ENCODE measurements around a stretch of chr3.

- RRBS: no CpG with 5 or more reads among the region's 6 CpGs
Observed at GRCh38 chr3:138186993-138187117, 246 bp upstream of the ARMC8 start.

- RRBS: no CpG with 5 or more reads among the region's 17 CpGs
Observed at GRCh38 chr3:138349921-138350816, 1.8 kb downstream of the MRAS start.

GRCh38 chr3:138356619-138357237 lies 8.3 kb downstream of the MRAS start:
- RRBS: no CpG with 5 or more reads among the region's 8 CpGs

DNA sequence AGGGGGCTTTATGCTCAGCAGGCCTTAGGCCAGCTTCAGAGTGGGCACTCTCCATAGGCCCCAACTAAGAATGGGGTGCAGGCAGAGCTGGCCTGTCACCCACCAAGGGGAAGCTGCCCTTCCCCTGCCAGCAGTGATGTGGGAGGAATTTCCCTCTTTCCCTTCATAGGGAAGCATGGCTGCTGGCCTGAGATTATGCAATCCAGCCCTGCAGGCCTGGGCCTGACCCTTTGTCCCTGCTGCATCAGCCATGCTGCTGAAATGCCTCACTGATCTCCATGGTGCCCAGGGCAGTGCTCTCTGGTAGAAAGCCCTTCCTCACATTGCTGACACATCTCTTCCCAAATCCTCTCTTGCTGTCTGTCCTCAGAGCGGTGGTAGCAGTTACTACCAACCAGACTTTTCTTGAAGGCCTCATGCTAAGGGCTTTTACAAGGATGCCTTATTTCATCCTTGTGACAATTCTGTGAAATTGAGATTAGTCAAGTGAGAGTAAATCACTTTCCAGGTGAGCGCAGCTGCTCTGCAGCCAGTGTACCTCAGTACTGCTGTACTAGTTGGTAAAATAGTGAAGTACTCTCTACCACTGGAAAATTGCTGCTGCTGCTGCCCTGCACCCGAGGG lies 33.7 kb downstream of the MRAS start:
- RRBS: no CpG with 5 or more reads among the region's 3 CpGs

DNA sequence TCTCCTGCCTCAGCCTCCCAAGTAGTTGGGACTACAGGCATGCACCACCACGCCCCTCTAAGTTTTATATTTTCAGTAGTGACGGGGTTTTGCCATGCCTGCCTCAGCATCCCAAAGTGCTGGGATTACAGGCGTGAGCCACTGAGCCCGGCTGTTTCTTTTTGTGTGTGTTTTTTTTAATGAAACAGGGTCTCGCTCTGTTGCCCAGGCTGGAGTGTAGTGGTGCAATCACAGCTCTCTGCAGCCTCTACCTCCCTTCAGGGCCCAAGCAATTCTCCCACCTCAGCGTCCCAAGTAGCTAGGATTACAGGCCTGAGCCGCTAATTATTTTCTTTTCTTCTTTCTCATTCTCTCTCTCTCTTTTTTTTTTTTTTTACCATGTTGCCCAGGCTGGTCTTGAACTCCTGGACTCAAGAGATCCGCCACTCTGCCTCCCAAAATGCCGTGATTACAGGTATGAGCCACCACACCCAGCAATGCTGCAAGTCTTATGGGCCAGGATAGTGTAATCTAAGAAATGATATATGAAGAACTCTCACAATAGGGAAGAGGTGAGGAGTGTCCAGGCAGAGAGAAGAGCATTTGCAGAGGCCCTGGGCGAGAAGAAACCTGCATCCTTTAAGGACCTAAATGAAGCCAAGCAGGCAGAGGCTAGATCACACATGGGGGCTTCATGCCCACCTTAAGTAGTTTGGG lies 705 bp upstream of the FAIM start:
- RRBS: no CpG with 5 or more reads among the region's 10 CpGs

DNA sequence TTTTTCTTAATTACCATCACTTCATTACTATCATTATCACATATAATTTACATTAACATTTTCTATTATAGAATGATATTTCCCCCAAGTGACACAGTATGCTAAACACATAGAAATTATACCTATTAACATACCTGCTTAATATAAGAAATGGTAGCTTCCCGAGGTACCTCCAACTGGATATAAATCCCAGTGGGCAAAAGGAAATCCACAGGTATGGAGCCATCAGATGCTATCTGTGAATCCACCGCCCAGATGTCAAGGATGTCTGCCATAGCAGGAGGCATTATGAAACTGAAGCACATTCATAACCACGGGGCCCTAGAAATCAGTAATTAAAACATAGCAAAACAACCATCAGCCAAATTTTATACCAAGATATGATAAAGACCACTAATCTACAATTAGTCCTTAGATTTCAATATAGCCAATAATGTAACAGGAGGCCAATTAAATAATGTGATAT lies 75.7 kb downstream of the PIK3CB start:
- RRBS: no CpG with 5 or more reads among the region's 3 CpGs

- RRBS: no CpG with 5 or more reads among the region's 3 CpGs
Observed at GRCh38 chr3:138835516-138835753, 707 bp upstream of the PIK3CB start.

DNA sequence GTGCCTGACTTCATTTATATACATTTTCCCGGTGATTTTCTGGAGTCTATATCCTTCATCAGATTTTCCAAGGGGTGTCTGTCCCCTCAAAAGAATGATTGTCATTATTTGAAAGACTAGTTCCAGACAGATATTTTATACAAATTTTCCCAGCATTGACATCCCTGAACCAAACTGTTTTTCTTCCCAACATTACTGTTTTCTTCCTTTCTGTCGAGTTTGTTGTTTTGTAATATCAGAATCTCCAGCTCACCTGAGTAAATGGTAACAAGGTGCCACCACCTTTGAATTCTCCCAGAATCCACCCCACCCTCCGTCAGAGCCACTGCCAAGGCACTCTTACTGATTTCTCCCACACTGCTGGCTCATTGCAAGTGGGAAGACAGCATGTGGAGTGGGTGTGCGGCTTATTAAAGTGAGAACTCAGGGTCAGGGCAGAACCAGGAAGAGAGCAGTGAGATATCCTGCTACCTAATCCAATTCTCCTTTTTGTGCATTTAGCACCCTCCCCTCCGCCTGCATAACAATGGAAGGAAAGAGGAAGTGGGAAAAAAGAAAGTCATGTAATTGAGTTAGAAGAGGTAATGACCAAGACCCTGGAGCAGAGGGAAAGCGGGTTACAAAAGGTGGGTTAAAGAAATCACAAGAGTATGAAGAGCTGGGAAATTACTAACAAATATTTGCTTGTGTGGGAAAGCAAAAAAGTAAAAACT lies 27.7 kb upstream of the PIK3CB start:
- RRBS: no CpG with 5 or more reads among the region's 6 CpGs

DNA sequence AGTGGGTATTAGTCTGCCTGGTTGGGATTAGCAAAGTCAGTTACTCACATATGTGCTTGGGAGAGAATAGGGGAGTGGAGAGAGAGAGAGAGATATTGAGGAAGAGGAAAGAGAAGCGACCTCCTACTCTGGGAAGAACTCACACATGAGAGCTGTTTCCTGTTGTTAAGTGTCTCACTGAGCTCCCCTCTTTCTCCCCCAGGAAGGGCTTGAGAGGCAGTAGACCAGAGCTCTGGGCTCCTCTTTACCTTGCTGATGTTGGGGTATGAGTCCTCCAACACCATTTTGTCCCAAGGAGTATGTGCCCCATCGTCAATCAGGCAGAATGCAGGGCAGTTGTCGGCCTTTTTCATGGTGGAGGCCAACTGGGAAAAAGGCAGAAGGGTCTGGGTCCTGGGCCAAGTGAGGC lies 4.2 kb downstream of the FOXL2NB start:
- RRBS: no CpG with 5 or more reads among the region's 3 CpGs

DNA sequence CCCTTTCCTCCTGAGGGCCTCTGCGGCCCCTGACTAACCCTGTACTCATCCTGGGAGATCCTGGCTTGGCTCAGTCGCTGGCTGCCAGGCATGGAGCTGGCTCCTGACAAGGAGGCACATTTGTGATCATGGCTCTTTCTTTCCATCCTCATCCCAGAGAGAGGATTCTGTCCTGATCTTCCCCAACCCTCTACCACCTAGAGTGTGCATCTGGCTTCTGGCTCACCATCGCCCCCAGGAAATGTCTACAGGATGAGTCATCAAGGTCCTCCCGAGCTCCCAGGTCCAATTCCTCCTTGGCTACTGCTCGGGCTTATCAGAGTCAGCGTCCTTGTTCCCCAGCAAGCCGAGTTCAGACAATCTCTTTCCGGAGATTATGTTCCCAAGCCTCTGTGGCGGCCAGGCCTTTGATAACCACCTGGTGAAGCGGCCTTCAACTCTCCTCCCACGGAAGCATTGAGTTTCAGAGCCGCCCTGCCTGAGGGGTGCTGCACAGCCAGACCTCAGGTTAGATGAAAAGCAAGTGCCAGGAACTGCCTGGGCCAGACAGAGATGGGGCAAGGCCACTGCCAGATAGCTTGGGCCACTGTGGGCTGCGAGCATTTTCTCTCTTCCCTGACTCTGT lies 44.4 kb upstream of the MRPS22 start:
- RRBS: no CpG with 5 or more reads among the region's 13 CpGs

- RRBS: no CpG with 5 or more reads among the region's 25 CpGs
Observed at GRCh38 chr3:139329134-139329811, 14.5 kb upstream of the MRPS22 start.

DNA sequence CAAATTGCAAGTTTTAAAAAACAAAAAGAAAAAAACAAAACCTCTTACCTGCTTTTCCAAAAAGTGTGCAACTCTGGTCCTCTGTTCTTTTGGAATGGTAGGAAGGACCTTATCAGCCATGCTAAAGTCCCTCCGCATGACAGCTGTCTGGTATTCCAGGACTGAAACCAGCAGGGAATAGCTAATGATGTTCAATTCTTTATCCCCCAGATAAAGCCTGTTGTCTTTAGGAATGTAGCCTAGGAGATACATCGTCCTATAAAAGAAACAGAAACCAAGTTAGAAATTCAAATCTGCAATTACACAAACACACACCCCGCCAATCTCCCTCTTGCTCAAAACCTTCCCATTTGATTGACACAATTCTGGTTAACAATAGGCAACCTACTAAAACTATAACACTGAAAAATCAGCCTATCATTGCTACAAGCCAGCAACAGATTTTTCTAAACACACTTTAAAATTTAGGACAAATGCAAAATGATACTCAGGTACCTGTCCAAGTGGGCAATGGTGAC lies 22.8 kb downstream of the MRPS22 start:
- RRBS: no CpG with 5 or more reads among the region's 3 CpGs

GRCh38 chr3:139405748-139406390 lies 16.4 kb upstream of the COPB2 start:
- RRBS: no CpG with 5 or more reads among the region's 6 CpGs

DNA sequence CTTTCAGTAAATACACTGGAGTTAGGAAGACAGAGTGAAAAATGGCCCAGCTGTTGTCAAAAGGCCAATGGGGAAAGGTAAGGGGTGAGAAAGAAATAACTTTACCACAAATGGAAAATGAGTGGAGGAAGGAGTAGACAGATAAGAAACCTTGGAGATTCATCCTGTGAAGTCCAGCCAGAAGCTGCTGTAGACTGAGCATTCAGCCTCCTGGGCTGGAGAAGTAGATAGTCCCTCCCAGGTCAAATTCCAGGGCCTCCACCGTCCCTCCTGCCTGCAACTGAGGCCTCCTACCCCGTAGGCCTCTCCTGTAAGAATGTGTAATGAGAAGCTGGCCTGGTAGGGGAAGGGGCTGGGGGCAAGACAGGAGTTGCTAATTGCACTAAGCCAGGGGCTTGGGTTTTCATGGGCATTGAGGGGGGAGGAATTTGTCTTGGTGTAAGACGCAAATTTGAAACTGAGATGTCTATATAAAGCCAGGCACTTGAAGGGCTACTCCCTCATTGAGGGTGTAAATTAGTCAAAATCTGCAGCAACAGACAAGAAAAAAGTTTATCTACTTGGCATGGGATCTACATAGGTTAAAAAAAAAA lies 1.5 kb upstream of the RBP2 start:
- RRBS: no CpG with 5 or more reads among the region's 3 CpGs

DNA sequence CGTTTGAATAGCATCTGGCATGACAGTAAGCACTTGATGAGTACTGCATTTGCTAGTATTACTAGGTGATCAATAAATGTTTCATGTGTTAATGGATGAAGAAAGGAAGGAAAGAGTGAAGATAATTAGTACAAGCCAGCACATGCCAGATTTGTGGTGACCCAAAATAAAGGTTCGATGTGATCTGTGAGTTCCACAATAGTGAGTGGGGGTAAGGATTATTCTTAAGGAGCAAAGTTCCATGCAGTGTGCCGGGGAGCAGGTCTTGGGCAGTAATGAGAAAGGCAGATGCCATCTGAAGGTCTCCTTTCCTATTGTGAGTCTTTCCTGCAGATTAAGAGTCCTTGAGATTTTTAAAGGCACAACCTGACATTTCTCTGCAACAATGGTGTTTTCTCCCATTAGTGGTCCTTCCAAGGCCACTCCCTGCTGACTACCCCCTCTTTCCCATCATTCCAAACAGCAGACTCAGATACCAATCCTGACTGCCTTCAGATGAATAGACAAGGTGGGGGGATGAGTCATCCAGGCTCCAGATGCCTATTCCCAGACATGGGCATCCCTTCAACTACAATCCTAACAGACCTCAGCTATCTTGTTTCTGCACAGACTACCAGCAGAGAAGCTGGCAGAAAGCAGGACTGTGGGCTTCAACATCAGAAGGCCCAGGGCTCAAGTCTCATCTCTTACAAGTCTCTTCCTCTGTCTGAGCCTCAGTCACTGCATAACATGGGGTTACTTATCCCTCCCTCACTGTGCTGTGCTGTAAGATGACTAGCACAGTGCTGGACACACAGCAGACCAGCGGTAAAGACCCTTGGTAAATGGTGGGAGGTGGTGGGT lies 2.3 kb downstream of the RBP1 start:
- RRBS: no CpG with 5 or more reads among the region's 4 CpGs

GRCh38 chr3:140563704-140564197 lies 114.1 kb upstream of the TRIM42 start:
- RRBS: no CpG with 5 or more reads among the region's 10 CpGs

GRCh38 chr3:140931070-140931630 lies 10.5 kb upstream of the SLC25A36 start:
- RRBS: no CpG with 5 or more reads among the region's 12 CpGs

DNA sequence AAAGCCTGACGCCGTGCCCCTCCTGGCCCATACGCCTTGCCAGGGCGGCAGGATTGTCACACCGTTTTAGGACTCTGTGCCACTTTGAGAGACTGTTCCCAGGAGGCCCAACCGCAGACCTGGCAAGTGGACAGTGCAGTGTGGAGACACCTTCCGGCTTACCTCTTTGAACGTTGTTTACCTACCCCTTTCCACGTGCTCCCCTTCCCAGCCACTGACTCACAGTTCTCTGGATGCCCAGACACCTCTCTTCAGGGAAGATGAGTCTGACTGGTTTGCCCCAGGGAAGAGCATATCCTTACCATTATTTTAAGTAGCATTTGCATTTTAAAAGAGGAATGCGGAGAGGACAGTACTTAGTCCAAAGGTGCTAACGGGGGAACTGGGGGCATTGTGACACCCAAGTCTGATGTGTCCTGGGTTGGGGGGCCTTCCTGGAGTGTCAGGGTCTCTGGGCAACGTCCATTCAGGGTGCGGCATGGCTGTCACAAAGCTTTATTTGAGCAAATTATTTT lies 83.9 kb upstream of the PXYLP1 start:
- RRBS: no CpG with 5 or more reads among the region's 13 CpGs

GRCh38 chr3:141360670-141361210 lies 7.6 kb upstream of the ZBTB38 start:
- RRBS: no CpG with 5 or more reads among the region's 9 CpGs

GRCh38 chr3:141401991-141402447 lies 33.7 kb downstream of the ZBTB38 start:
- RRBS: 3% methylated on average over 22 of the region's 47 CpGs

Data from epidermal melanocyte (primary cell).